Pericardium fibroblast (primary cell): ENCODE results near the gene WSB1.

- RAMPAGE, long total RNA, result no peak
Measured at GRCh38 chr17:27284874-27285118, 9.1 kb upstream of the WSB1 start.

DNA sequence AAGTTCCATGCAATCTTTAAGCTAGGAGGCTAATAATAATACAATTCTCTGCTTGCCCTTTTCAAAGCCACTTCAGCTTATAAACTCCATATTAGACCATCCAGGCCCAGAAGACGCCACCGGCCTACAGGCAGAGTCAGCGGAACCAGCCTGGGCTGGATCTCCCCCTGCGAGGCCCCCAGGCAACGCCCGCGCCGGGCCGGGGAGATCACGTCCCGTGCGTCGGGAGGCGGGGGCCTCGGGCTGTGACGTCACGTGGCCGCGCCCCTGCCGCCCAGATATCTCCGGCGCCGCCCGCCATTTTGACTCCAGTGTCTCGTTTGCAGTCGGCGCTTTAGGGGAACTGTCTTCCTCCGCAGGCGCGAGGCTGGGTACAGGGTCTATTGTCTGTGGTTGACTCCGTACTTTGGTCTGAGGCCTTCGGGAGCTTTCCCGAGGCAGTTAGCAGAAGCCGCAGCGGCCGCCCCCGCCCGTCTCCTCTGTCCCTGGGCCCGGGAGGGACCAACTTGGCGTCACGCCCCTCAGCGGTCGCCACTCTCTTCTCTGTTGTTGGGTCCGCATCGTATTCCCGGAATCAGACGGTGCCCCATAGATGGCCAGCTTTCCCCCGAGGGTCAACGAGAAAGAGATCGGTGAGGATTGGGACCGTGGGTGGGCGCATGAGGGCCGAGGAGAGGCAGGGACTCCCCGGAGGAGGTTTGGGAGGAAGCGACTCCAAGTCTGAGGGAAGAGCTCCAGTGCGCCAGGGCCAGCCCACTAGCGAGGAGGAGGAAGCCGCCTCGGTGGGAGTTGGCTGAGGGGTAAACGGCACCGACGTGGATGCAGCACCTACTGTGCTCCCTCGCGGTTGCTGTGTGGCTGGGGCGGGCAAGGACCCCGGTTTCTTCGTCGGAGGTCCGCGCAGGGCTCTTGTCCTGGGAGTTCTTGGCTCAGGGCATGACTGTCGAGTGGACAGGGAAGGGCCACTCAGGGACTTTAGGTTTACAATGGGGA is at the start of gene WSB1:
WSB1 (plus strand) TSS at position 311 of the 993 bp plus-strand sequence.
- RAMPAGE, long total RNA, result start-site peak on the plus strand centred at position 311 of the sequence, 8 bp wide, 174 and 125 reads in 2 replicates

DNA sequence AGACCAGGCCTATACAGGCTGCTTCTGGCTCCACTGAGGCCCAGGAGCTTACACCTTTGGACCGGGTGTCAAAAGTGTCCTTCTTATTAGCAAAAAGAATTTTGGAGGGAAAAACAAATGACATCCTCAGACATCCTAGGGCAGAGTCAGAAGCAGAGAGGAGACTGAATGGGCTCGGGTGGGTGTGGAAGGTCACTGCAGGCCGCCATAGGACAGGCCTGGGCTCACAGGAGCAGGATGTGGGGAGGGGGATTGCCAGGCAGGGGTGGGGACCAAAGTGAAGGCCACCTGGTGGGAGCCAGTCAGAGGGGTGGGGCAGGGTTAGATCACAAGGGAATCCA is 38.2 kb downstream of the WSB1 start:
- RAMPAGE, long total RNA, result no peak

DNA sequence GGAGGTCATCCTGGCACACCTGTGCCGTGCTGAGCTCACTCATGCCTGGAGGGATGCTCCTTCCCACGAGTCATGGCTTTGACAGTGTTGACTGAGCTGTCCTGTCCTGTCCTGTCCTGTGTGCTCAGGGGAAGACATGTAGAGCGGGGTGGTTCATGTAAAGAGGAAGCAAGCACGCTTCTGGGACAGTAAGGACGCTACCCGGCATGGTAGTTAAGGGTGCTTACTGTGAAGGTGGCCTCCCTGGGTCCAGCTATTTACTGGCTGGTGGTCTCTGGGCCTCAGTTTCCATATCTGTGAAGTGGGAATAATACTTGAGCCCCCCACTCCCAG is 423 bp downstream of the LGALS9 start:
- RAMPAGE, long total RNA, result no peak

DNA sequence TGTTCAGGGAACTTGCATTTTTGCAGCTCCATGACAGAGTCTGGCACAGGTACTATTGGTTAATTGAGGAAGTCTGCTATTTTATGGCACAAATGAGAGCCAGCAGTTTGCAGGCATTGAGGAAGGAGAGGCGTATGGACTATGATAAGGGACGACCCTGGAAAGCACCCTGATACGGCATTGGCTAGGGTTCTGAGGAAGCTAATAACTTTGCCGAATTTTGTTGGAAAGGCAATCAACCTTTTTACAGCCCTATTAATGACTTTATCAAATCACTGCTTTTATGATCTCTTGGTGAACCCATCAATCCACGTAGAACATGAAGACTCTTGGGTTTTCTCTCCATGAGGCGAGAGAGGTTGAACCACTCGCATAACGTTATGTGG is 11.8 kb upstream of the NOS2 start:
- RAMPAGE, long total RNA, result no peak

- RAMPAGE, long total RNA, result no peak
Measured at GRCh38 chr17:27919164-27919500, 26.0 kb upstream of the LYRM9 start.

- RAMPAGE, long total RNA, result no peak
Measured at GRCh38 chr17:27984438-27985312, 57.8 kb upstream of the NLK start.

DNA sequence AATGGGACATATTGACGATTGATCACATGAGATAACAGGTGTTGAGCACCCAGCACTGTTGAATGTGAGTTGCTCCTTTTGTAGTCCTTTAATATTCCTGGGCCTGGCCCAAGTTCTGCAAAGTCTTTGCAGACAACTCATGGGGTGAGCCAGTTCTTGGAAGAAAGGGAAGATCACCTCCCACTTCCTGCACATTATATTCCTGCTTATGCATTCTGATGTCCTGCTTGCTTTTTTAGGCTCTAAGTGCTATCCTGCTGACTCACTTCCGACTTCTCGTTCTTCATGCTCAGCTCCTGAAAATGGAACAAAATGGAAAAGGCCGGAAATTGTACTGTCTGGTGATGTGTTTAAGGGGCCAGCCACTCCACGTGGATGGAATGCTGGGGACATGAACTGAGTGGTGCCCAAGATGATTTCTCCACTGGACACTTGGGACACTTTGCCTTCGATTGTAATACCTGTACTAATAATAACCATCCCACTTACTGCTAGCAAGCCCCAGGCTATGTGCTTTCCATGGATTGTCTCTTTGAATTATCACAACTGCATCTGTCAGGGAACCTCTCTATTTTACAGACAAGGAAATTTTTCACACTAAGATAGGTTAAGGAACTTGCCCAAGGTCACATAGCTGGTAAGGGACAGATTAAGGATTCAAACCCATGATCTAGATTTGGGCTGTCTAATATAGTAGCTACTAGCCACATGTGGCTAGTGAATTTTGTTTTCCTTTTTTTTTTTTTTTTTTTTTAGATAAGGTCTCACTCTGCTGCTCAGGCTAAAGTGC is 8.1 kb upstream of the NLK start:
- RAMPAGE, long total RNA, result no peak

GRCh38 chr17:28049843-28050897 is 7.7 kb downstream of the NLK start:
- RAMPAGE, long total RNA, result no peak

- RAMPAGE, long total RNA, result no peak
Measured at GRCh38 chr17:28087027-28087998, 44.8 kb downstream of the NLK start.

DNA sequence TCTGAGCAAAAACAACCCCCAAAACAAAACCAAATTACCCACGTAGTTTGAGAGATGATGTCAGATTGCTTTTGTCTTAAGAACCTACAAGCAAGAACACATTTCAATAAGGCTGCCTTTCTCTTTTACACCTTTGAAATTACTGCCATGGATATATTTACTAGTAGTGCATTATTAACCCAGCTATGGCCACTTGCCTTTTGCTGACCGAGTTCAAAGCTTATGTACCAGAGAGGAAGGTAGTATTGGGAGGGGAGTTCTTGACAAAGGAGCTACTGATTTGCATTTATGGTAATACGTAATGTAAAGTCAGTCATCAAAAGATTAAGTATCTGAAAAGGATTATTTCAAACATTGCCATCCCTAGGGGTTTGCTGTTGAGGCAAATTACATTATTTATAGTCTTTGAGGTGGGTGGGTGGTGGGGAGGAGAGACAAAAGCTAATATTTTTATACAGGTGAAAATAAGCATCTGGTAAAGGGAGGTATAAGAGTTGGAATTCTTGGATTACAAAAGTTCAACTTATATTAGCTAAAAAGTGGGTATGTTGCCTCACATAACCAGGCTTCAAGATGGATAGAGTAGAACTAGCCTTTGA is 51.9 kb downstream of the NLK start:
- RAMPAGE, long total RNA, result no peak

DNA sequence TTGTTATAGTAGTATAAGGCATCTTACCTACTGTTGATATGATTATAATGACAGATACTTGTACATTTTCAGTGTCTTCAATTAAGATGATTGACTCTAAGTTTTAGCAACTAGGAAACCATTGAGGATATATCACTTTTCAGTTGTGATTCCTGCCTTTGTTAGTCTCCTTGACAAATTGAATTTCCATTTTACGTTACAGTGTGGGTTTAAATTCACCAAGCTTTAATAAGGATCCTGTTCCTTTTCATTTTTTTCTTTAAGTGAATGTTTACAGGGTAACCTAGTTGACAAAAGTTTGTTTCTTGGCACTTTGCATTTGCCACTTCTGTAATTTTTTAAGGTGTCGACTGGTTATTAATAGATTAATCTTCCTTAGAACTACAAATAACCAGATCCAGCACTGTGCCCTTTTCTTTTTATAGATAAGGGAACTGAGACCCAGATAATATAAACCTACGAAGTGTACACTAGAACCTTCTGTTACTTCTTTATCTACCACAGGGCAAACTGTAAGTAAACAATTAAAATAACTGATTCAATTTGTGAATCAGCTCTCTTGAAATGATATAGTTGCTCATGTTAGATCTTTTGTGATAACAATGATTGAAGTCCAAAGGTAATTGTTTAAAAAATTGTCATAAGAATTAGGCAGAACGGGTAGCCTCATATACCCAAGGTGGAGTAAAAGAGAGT is 55.3 kb downstream of the NLK start:
- RAMPAGE, long total RNA, result no peak

- RAMPAGE, long total RNA, result no peak
Measured at GRCh38 chr17:28233679-28234570, 85.1 kb upstream of the TMEM97 start.

DNA sequence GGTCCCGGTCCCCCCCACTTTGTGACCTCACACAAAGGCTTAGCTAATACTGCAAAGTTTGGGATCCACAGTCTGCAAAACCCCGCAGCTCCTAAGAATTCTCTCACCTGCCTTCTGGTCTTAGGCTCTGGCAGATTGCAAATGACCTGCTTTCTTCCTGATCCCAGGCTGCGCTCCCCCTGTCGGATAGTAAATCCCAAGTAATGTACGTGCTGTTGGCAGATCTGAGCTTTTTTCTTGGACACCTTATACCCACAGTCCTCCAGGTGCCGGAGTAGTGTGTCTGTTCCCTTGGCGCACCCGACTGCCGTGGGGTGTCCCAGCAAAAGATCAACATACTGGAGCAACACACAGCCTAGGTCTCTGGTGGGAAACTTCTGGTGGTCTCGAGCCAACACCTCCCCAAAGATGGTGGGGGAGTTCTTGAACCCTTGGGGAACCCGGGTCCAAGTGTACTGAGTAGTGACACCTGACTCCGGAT is 83.6 kb upstream of the TMEM97 start:
- RAMPAGE, long total RNA, result no peak

DNA sequence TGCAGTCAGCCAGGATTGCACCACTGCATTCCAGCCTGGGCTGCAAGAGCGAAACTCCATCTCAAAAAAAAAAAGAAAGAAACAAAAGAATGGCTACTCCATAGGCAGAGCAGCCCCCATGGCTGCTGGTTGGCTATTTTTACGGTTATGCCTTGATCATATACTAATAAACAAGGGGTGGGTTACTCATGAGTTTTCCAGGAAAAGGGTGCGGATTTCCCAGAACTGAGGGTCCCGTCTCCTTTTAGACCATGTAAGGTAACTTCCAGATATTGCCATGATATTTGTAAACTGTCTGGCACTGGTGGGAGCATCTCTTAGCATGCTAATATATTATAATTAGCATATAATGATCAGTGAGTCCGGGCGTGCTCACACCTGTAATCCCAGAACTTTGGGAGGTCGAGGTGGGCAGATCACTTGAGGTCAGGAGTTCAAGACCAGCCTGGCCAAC is 76.1 kb upstream of the TMEM97 start:
- RAMPAGE, long total RNA, result no peak

DNA sequence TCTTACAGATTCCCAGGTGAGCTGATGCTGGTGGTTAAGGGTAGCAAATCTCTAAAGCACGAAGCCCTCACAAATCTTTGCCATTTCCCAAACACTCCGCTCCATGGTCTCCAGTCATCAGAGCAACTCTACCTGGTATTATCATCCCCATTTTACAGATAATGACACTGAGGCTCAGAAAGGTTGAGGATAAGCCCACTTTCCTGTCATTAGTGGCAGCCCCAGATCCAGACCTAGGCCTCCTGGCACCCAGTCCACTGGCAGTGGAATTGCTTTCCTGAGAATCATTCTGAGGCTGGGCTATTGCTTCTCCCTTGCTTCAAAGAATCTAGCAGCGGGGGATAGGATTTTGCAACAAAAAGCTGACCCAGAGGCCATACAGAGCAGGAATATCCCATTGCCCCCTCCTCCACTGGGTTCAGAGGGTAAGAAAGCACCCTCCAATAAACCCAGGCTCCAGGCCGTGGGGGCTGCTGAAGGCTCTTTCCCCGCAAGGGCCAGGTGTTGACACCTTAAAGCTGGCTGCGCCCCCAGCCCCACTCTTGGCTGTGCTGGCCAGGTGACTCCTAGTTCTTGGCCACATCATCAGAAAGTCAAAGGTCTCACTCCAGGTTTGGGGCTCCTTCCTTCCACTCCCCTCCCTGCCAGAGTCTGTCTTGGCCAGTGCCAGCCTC is 8.5 kb downstream of the SLC46A1 start:
- RAMPAGE, long total RNA, result no peak

GRCh38 chr17:28404624-28405517 is 1.1 kb downstream of the SLC46A1 start:
- RAMPAGE, long total RNA, result no peak

DNA sequence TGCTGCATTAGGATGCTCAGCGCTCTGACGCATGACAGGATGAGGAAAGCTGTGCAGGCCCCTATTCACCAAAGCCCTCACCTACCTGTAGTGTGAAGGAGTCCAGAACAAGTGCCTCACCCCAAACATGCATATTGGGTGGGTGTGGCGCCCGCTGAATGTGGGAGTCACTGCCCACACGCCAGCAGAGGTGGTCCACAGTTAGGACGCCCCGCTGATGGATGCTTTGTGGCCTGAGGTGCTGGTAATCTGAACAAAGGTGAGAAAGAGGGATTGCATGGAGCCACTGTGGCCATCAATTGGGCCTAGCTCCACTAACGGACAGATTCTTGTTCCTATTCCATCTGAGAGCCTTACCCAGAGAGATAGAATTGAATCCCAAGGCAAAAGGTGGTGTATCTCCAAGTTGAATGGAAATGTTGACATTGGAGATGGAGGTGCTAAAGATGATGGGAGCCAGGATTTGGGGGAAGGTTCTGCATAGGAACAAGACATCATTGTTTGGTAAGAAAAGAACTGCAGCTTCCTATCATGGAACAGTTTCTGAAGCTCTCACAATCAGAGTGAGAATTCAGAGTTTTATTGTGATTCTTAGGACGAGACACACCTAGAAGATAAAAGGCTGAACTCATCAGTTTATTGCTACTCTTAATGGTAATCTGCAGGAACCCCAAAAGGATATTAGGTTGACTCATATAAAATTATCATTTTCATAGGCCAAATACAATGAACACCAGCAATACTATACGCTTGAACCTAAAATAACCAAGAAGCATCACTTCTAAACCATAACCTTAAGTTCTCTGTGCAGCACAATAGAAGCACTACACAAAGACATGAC is 6.6 kb downstream of the BLTP2 start:
- RAMPAGE, long total RNA, result no peak

GRCh38 chr17:28658658-28659333 is 2.9 kb downstream of the SDF2 start:
- RAMPAGE, long total RNA, result no peak

DNA sequence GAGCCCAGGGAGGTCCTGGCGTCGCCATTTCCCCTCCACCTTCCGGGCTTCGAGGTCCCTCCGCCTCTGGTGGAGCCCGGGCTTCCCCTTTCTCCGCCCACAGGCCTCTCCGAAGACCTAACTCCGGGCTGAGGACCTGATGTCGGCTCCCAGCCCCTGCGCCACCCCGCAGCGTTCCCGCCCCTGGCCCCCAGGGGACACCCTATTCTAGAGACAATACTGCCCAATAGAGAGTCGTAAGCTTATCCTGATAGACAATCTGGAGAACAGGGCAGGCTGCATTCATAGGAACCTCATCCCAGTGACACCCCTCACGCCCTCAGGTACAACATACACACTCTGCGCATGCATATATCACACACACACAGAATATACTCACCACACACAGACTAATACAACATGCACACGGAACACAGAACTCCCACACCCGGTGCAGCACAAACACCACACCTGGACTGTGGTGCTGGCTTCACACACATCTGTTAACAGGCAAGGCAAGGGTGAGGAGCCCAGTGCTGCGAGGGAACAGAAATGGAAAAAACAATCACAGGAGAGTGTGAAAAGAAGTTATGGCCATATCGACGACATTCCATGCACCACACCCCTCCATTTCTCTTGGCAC is 693 bp upstream of the PROCA1 start:
- RAMPAGE, long total RNA, result no peak